HGPS cell (cell line): ENCODE measurements around the gene BDNF.

GRCh38 chr11:27388151-27388421 is 25.1 kb upstream of the CCDC34 start:
- RRBS: no CpG with 5 or more reads among the region's 1 CpG

GRCh38 chr11:27396684-27397116 is 33.7 kb upstream of the CCDC34 start:
- RRBS: no CpG with 5 or more reads among the region's 2 CpGs

DNA sequence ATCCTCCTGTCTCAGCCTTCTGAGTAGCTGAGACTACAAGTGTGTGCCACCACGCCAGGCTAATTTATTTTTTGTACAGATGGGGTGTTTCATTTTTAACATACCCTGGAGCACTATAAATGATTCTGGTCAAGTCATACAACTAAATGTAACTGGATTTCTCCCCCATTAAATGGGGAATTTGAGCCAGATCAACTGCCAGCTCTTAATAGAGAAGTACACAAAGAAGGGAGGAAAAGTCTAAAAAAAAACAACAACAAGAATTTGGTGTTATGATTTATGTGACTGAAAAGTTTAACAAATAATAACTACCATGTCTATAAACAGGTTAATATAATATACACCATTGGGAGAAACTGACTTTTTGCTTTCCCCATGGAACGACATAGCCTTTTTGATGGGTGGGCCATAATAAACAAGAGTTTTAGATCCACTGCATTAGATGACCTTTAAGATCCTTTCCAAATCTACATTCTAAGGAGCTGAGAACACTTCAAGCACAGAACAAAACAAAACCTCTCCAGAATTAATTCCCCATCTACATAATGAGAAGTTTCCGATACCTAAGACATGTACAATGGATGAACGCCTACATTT is 17.4 kb downstream of the LGR4 start:
- RRBS: no CpG with 5 or more reads among the region's 4 CpGs

- RRBS: no CpG with 5 or more reads among the region's 6 CpGs
Observed at GRCh38 chr11:27467941-27468958, 4.3 kb downstream of the LGR4 start.

DNA sequence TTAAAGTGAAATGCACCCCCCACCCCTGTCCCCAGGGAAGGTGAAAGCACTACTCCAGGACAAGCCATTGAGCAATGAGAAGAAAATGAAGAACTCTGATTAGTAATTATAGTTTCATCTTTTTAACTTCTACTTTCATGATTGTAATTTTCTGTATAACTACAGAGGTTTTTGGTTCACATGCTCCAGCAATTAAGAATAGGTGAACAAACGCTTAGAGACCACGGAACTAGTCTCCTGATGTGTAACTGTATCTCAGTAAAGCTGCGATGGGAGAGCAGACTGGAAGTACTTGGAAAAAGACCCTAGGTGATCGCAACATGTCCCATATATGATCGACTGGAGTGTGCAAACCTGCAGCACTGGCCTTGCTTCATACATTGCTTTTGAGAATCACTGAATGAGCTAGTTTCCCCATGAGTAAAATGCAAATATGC is 3.0 kb downstream of the LGR4 start:
- RRBS: no CpG with 5 or more reads among the region's 5 CpGs

DNA sequence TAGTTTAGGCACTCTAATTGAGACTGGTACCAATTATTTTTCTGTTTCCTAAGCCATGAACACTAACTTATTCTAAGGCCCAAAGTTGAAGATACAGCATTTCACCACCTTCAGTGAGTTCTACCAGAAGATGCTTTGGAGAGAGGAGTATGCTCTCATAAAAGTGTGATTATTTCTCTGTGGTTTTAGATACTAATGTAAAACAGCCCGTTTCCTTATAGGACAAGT is 2.5 kb downstream of the LGR4 start:
- RRBS: no CpG with 5 or more reads among the region's 1 CpG

DNA sequence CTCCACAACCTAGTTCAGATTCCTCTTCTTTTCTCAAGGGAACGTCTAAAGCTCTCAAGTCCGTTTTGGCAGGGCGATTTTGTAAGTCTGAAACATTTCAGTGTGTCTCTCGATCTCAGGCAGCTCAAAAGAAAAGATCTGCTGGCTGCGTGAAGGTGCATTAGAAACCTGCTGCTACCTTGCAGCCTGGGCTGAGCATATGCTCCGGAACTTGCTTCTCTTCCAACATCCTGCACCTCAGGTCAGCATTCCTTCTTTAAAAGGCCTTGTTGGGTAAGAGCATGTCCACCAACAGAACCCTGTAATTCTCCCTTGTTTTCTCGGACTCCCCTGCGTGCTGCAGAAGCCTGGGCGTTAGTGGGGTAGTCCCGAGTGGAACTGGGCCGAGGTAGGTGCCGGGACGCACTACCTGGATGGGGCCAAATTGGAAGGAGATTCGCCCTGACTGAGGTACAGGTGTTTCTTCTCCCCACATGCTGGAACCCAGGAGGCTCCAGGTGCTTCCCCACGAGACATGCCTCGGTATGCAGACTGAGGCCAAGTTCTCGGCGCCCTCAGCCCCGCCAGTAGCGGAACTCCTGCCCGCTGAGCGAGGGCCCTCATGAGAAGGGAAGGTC is 1.3 kb downstream of the LGR4 start:
- RRBS: no CpG with 5 or more reads among the region's 22 CpGs

GRCh38 chr11:27474418-27474642 is 1.7 kb upstream of the LGR4 start:
- RRBS: no CpG with 5 or more reads among the region's 3 CpGs

GRCh38 chr11:27507229-27507629 is 660 bp upstream of the LIN7C start:
- RRBS: no CpG with 5 or more reads among the region's 3 CpGs

GRCh38 chr11:27699998-27701111 is at the start of gene BDNF:
Gene BDNF, minus strand, starts transcription at chr11:27700455.
- RRBS: 2% methylated on average over 35 of the region's 111 CpGs

DNA sequence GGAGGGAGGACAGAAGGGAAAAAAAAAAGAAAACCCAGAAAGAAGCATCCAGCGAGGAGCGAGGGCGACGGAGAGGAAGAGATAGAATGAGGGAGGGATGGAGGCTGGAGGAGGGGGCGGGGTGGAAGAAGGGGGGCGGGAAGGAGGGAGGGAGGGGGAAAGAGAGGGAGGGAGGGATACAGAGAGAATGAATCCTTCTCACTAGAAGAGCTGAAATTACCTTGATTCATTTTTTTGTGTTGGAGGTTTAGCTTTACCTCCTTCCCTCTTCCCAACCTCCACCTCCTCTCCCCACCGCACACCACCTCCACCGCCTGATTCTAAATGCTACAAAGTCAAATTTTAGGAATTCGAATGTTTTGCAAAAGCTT is 19.4 kb upstream of the BDNF start:
- RRBS: no CpG with 5 or more reads among the region's 9 CpGs

DNA sequence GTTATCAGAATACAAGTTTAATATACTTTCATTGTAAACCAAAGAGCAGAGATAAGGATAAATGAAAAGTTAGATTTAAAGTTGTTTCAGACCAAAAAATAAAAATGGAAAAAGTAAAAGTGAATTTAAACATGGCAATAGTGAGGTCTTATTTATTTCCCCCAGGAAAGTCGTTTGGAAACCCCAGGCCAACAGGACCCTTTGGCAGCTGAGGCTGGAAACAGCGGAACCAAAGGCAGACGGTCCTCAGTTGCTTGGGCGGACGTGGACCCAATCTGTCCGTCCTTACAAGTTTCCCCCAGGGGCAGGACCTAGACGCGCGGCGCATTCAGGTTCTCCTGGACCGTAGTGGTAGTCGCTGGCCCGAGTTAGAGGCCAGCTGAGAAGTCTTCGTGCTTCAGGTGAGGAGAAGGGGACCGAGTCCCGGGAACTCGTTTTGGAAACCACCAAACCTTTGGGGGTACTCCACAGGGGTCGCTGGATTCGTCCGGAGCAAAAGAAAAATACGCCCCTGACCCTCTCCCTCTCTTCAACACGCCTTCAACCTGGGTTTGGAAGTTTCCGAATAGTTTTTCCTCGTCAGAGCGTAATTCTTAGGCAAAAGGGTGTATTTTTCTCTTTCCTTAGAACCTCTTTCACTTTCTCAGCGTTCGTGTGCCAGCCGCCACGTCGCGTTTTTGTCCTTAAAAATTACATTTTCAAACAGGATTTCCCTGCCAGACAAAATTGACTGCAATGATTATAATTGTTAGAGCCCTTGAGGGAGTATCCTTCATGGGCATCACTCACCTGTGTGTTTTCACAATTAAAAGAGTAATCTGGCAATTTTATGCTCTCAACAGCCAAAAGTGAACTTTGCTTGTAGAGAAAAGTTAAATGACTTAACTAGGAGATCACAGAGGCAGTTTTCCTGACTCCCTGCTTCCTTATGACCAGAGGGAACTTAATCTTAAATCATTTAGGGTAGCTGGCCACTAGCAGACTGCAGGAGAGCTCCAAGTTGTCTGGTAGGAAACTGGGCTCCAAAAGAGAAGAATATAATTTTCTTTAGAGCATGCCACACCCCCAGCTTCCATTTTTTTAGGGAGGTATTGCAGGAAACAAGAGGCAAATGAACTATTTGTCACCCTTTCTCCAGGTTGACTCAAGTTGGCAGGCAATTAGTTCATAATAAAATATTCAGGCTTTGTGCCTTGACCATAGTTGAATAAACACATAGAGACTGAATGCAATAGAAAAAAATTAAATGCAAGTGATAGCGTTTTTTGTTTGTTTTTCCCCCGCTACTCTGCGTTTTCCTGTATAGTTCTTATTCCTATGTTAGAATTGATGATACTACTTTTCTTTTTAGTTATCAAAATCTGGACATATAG is 2.3 kb downstream of the METTL15 start:
- RRBS: 3% methylated on average over 5 of the region's 34 CpGs

- RRBS: no CpG with 5 or more reads among the region's 5 CpGs
Observed at GRCh38 chr11:28701933-28702936, 594.0 kb downstream of the METTL15 start.

DNA sequence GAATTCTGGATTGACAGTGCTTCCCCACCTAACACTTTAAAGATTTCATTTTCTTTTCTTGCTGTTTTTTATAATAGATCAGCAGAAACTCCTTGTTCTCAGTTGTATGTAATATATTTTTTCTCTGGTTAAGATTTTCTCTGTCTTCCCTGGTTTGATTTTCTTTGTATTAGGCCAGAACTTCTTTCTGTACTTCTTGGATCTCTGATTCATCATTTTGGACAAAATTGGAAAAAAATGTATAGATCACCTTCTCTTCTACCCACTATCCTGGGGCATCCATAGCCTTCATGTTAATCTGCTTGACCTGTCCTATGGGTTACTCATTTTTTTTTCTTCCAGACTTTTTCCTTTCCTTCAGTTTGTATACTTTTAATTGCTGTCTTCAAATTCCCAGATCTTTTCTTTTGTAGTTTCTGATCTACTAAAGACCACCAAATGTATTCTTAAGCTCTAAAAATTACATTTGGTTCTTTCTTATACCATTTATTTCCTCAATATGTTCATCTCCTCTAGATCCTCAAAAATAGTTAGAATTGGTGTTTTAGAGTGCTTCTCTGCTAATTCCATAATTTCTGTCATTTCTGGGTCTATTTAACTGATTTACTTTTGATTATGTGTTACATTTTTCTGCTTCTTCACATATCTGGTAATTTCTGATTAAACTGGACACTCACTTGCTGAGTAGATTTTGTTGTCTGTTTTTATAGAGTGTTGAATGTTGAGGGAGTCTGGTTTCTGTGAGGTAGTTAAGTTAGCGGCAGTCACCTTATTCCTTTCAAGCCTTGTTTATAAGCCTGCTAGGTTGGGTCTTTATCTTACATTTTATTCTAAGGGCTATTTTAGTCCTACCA is 69.5 kb downstream of the DNAJC24 start:
- RRBS: no CpG with 5 or more reads among the region's 1 CpG

GRCh38 chr11:31725854-31726532 is 85.1 kb downstream of the PAX6 start:
- RRBS: no CpG with 5 or more reads among the region's 4 CpGs

- RRBS: 17% methylated on average over 8 of the region's 35 CpGs
Observed at GRCh38 chr11:31806066-31806487, 5.0 kb downstream of the PAX6 start.

DNA sequence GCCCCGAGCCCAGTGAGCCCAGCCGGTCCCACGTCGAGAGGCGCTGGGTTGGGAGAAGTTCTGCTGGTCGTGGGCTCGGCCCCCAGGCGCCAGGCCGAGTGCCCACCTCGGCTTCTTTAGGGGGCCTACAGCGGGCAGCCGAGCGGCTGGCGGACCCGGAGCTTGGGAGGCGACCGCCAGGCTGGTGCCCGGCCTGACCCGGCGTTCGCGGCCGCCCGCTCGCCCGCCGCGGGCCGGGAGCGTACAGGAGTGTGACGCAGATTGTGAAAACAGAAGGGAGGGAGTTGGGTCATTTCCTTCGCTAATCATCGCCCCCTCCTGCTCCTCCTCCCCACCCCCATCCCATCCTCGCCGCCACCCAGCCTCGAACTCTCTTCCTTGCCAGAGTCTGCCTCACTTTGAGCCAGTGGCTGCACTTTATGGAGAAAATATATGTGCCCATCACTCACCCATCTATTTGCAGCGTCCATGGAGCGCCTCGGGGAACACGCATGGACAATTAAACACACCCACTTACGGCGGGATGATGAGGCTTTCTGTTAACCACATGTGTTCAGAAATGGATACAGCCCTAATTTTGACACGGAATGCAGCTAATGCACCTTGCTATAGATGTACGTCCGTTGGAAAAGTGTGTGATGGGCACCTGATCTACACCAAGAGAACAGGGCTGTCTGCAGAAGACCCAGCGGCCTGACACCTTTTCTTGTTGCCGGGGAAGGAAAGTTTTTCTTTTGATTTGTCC is 16.1 kb upstream of the PAX6 start:
- RRBS: 5% methylated on average over 11 of the region's 47 CpGs

DNA sequence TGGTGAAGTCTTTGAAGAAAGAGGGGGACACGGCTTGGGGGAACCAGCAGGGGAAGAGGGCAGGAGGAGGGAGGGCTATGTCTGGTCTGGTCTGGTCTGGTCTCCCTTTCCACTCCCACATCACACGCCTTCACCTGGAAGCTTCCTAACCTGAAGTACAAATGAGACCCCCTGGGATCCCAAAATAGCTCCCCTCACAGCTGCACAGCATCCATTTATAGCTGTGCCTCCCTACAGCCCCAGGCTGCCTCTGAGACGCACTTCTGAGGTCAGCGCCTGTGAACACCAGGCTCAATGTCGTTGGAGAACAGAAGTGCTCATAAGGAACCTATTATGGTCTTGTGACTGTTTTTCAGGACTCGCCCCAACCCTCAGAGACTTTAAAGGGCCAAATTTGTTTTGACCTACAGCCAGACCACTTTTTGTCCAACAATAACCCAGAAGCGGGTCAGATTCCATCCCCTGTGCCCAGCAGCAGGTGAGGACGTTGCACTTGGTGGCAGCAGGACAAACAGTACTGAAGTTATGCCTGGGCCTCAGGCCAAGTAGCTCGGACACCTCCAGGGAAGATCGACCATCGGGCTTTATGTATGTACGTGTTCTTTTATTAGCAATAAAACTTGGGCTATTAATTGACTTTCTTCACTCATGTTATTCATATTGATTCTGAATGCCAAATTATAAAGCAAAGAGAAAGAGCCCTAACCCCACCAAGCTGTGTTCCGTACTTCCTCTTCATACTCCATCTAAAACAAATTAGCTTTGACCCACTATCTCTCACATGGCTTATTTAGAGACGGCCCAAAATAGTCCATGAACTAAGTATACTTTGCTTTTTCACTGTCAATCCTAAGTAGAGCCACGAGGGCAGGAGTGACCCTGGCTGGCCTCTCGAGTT is 92.2 kb upstream of the PAX6 start:
- RRBS: no CpG with 5 or more reads among the region's 16 CpGs

DNA sequence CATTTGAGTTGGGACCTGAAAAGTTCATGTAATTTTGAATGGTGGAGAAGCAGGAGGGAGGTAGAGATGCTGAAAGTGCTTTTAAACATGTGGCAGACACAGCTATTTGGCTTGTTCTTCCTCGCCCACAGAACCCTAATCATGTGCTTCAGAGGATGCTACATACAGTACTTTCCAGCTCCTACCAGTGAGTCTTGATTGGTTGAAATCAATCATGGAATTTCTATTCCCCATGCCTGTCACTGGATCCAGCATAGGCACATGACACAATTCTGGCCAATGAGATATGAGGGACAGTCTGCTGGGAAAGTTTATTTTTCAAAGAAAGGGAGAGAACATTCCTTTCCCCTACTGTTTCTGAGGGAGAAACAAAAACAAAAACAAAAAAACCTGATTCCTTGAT is 3.4 kb upstream of the RCN1 start:
- RRBS: no CpG with 5 or more reads among the region's 1 CpG